IMR-90 (cell line): ENCODE measurements around a stretch of chr13.

CAGE:
- cytosol, long polyA plus RNA: no peak
- long polyA plus RNA: no peak
- nucleus, long polyA plus RNA: no peak
Measured at GRCh38 chr13:74111291-74111712, 1052.5 kb downstream of the KLF5 start.

DNA sequence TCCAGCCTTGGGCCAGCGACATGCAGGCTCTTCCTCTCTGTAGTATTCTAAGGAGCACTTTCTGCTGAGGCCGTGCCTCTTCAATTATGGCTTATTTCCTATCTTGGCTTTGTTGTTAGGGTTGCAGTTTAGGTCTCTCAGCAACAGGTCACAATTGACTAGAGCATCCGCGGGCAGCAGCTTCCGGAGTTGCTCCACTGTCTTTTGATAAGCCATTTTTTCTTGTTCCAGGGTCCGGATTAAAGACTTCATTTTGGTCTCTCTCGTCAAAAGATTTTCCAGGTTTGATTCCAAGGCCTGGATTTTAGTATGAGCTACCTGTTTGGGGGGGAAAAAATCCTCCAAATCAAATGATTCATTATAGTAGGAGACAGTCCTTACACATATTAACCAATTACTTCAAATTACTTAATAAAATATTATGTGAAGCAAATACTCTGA is 195.2 kb downstream of the TBC1D4 start:
- RRBS: no CpG with 5 or more reads among the region's 7 CpGs
CAGE:
- cytosol, long polyA plus RNA: no peak
- long polyA plus RNA: no peak
- nucleus, long polyA plus RNA: no peak

DNA sequence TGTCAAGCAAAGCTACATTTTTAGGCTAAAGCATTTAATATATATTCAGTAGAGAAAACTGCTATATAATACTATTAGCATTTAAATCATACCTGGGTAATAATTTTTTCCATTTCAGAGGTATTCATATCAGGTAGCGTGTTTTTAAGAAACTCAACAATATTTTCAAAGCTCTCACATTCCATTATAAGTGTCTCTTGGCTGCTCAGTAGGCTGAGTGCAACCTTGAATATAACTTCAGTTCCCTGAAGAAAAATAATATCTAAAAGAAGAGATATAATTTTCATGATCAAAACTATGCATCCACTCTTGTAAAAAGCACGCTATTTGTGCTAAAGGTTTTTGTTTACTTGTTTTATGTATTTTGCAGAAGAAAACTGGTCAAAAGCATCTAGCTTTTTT is 190.0 kb downstream of the TBC1D4 start:
- RRBS: no CpG with 5 or more reads among the region's 2 CpGs
CAGE:
- cytosol, long polyA plus RNA: no peak
- long polyA plus RNA: no peak
- nucleus, long polyA plus RNA: no peak

DNA sequence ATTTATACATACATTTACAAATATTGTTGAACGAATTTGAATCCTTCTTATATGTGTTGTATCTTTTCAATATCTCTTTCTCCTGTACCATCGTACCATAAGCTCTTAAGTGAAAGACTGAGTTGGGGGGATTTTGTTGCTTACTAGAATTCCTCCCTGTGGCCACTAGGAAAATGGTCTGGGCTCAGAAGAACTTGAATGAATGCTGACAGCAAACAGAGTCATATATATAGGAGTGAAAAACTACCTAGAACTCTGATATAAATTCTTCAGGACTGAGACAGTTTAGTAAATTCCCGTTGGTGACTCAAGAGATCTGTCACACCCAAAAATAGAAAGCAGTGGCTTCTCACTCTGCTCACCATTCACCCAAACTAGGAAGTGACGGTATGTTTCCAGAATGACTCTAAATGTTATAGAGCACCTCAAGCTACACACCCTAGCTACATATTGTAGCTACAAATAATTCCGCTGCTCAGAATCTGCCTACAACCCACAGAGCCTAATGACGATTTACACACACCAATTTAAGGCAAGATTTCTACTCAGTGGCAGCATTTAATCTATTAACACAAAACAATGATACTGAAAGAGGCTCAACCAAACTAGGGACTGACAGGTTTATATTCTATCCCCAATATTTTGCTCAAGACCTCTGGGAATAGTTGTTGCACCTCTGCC is 116.2 kb downstream of the TBC1D4 start:
- RRBS: no CpG with 5 or more reads among the region's 6 CpGs
CAGE:
- cytosol, long polyA plus RNA: no peak
- long polyA plus RNA: no peak
- nucleus, long polyA plus RNA: no peak

DNA sequence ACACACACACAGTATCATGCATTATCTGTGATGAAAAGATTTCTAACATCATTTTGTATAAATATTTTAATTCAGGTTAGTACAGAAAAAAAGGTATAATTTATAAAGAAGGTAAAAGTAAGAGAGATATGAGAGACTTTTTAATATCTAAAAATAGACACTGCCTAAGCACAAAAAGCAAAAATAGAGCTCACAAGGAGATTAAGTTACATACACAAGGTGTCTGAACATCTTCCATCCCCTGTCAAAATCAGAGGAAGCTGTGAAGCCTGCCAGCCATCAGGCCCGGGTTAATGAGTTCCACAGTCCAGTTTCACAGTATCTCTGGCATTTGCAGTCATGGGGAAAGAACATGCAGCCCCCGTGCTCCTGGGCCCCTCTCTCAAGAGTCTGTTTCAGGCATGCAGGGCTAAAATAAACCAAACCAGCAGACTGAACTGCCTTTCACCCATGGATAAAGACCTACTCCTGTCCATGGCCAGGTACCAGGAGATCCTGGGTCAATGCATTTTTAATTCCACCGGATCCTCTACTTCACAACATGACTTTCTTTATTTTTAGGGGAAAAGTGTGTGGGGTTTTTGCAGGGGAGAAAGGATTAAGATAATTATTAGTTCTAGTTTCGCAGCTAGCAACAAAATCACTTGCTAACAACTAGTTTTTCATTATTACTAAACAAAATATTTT is 79.1 kb downstream of the TBC1D4 start:
- RRBS: no CpG with 5 or more reads among the region's 4 CpGs
CAGE:
- cytosol, long polyA plus RNA: no peak
- long polyA plus RNA: no peak
- nucleus, long polyA plus RNA: no peak

DNA sequence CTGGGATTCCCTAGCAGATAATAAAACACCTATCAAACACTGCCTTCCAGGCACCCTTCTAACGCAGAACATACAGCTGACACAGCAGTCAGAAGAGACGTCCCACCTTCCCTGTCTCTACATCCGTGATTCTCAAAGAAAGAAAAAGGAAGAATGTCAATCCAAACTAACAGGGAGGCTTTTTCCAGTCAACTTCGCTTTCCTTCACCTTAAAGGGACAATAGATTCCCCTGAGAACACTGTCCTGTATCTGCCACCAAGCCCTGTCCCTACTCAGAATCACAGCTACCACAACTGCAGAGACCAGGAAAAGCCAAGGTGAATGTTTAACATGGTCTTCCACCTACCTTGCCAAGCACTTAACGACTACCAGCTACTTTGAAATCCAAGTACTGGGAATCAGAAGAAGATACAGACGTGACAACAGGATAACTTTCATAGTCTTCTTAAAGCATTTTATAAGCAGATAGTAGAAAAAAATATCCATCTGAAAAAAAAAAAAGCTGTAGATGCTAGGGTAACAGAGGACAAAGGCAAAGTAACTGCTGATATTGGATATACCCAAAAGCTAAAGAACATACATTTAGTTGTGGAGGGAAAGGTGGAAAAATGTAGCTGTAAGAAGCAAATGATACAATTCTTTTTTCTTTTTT is 38.4 kb downstream of the TBC1D4 start:
- RRBS: no CpG with 5 or more reads among the region's 6 CpGs
CAGE:
- cytosol, long polyA plus RNA: no peak
- long polyA plus RNA: no peak
- nucleus, long polyA plus RNA: no peak

- RRBS: no CpG with 5 or more reads among the region's 4 CpGs
CAGE:
- cytosol, long polyA plus RNA: no peak
- long polyA plus RNA: no peak
- nucleus, long polyA plus RNA: no peak
Measured at GRCh38 chr13:75446202-75446619, 35.8 kb downstream of the TBC1D4 start.

- RRBS: no CpG with 5 or more reads among the region's 9 CpGs
CAGE:
- cytosol, long polyA plus RNA: no peak
- long polyA plus RNA: no peak
- nucleus, long polyA plus RNA: no peak
Measured at GRCh38 chr13:75468906-75469567, 12.9 kb downstream of the TBC1D4 start.

GRCh38 chr13:75537992-75538598 is 454 bp upstream of the COMMD6 start:
- RRBS: no CpG with 5 or more reads among the region's 19 CpGs
CAGE:
- cytosol, long polyA plus RNA: no peak
- long polyA plus RNA: no peak
- nucleus, long polyA plus RNA: no peak

GRCh38 chr13:75694739-75695118 is 58.6 kb downstream of the LMO7 start:
- RRBS: 93% methylated on average over 4 of the region's 8 CpGs
CAGE:
- cytosol, long polyA plus RNA: no peak
- long polyA plus RNA: no peak
- nucleus, long polyA plus RNA: no peak

DNA sequence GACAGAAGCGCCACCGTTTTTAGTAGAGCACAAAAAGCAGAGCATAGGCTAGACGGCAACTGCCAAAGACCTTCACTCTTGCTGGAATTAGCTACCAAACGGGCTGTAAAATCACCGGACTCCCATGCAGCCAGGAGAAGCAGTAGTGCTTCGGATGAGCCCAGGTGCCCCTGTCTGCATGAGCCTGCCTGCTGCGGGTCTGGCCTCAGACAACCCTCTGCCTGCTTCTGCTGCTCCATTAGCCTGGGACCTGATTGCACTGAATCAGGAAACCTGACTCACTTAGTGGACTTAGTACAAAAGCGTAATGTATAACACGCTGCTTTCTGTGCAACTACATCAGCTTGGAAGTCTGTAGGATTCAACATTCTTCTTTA is 170.0 kb downstream of the LMO7 start:
- RRBS: no CpG with 5 or more reads among the region's 9 CpGs
CAGE:
- cytosol, long polyA plus RNA: no peak
- long polyA plus RNA: no peak
- nucleus, long polyA plus RNA: no peak

GRCh38 chr13:75828876-75829261 is 192.7 kb downstream of the LMO7 start:
- RRBS: no CpG with 5 or more reads among the region's 6 CpGs
CAGE:
- cytosol, long polyA plus RNA: no peak
- long polyA plus RNA: no peak
- nucleus, long polyA plus RNA: no peak

DNA sequence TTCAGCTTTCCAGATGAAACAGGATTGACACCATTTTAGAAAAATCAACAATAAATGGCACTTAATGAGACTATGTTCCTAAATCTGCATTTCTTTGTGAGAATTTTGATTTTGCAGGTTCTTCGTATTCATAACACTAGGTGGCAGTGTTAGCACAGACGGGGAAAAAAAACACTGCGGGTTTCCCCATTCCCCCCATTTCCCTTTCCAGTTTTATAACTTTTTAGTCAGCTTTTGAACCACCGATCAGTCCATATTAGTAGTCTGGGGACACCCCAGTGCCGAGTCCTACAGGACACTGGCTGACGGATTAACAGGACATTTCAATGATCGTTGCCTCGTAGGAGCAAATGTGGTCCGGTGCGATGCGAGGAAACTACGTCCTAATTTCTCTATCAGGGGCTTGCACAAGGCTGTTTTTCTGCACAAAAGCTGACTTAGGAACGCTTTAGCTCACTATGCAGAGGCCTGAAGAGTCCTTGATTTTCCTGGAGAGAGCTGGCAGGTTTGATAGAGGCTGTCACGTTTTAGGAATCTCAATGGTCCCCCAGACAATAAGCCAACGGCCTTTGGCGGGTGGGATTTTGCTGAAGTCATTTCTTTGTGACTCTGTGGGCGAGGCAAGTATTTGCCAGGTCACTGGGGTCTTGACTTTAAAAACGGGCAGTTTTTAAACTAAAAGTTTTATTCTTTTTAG is 234.4 kb downstream of the LMO7 start:
- RRBS: no CpG with 5 or more reads among the region's 18 CpGs
CAGE:
- cytosol, long polyA plus RNA: no peak
- long polyA plus RNA: no peak
- nucleus, long polyA plus RNA: no peak

DNA sequence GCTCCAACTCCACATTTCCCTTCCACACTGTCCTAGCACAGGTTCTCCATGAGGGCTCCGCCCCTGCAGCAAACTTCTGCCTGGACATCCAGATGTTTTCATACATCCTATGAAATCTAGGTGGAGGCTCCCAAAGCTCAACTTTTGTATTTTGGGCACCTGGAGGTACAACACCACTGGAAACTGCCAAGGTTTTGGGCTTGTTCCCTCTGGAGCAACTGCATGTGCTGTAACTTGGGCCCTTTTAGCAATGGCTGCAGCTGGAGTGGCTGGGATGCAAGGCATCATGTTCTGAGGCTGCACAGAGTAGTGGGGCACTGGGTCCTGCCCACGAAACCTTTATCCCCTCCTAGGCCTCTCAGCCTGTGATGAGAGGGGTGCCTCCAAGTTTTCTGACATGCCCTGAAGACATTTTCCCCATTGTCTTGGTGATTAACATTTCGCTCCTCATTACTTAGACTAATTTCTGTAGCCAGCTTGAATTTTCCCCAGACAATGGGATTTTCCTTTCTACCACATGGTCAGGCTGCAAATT is 450.8 kb downstream of the LMO7 start:
- RRBS: no CpG with 5 or more reads among the region's 3 CpGs
CAGE:
- cytosol, long polyA plus RNA: no peak
- long polyA plus RNA: no peak
- nucleus, long polyA plus RNA: no peak

DNA sequence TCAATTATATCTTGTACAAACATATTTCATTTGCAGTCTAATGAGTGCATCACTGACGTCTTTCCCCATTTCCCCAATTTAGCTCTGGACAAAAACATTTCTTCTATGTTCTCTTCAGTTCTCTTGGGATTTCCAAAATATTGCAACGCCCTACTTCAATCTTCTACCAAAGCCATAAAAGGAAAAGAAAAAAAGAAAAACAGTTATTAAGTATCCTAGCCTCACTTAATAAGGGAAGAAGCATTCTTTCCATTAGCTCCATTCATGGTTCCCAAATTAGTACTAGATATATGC is 10.0 kb downstream of the FBXL3 start:
- RRBS: no CpG with 5 or more reads among the region's 2 CpGs
CAGE:
- cytosol, long polyA plus RNA: no peak
- long polyA plus RNA: no peak
- nucleus, long polyA plus RNA: no peak

- RRBS: no CpG with 5 or more reads among the region's 1 CpG
CAGE:
- cytosol, long polyA plus RNA: no peak
- long polyA plus RNA: no peak
- nucleus, long polyA plus RNA: no peak
Measured at GRCh38 chr13:77243804-77244065, 83.2 kb downstream of the MYCBP2 start.

GRCh38 chr13:77260265-77260624 is 66.6 kb downstream of the MYCBP2 start:
- RRBS: no CpG with 5 or more reads among the region's 2 CpGs
CAGE:
- cytosol, long polyA plus RNA: no peak
- long polyA plus RNA: no peak
- nucleus, long polyA plus RNA: no peak

DNA sequence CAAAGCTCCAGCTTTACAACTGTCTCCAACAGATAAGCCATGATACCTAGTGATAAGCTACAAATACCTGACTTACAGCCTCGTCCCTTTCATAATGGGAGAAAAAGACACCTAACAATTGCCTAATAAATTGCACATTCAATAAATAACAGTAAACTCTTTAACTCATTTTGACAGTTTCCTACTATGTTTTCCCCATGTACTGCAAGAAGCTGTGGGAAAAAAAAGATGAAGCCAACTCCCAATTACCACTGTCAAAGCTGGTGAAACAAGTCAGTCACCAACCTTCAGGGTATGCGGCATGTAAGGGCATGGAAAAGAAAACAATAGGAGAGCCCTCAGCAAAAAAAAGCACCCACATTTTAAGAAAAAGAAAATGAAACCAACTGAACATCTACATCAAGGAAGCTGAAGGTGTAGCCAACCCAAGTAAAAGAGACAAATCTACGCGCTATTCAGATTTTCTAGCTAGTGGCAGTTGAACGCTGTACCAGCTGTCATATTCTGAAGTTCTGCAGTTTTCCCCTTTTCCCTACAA is 1.7 kb downstream of the MYCBP2 start:
- RRBS: no CpG with 5 or more reads among the region's 5 CpGs
CAGE:
- cytosol, long polyA plus RNA: no peak
- long polyA plus RNA: no peak
- nucleus, long polyA plus RNA: no peak

DNA sequence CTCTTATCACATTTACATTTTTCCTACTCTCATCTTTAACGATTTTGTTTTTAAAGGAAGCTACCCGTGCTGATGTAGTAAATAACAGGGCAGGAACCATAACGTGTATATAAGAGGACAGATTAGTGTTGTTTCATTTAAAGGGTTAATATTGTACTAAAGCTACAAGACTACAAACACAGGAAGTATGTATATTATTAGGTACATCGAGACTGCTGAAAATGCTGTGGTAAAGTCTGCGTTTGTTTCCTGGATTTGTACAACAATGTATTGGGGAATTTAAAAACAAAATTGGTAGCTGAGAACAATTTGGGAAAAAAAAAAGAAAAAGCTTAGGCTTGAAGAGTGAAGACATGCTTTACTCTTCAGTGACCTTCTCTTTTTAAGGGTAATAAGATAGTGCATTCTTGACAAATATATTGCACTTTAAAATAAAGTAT is 3.3 kb upstream of the MYCBP2 start:
- RRBS: no CpG with 5 or more reads among the region's 5 CpGs
CAGE:
- cytosol, long polyA plus RNA: no peak
- long polyA plus RNA: no peak
- nucleus, long polyA plus RNA: no peak

DNA sequence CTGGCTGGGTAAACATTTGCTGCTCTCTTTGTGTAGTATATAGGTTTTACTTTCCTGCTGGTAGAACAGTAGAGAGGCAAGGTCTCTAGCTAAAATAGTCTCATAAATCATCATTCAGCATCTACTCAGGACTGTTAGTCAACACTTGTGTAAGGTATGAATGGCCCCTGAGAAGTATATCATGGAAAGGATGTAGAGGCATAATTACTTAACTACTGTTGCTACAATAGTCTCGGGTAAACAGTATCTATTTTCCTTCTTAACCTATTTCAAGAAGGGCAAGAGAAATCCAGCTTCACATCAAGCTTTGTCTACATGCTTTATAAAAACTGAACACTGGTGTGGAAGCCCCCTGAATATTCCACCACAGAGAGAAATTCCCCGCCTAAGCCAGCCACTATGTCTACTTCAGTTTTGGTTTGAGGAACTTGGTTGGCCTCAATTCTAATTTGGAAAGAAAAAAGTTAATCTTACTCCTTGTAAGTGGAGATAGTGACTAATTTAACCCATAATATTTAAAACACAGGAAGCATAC is 18.4 kb upstream of the MYCBP2 start:
- RRBS: no CpG with 5 or more reads among the region's 2 CpGs
CAGE:
- cytosol, long polyA plus RNA: no peak
- long polyA plus RNA: no peak
- nucleus, long polyA plus RNA: no peak